ENCODE measurements around a stretch of chr2.

DNA sequence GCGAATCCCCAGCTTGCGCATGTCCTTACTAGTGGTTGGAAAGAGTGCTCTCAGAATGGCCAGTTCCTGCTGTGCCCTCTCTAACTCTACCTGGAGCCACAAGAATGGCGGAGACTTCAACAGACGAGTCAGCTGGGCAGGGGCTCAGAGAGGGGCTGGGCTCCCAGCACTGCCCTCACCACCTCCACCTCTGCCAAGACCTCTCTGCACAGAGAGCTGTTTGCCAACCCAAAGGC lies 13.2 kb downstream of the ACKR3 start:
- PRO-cap: no peak

DNA sequence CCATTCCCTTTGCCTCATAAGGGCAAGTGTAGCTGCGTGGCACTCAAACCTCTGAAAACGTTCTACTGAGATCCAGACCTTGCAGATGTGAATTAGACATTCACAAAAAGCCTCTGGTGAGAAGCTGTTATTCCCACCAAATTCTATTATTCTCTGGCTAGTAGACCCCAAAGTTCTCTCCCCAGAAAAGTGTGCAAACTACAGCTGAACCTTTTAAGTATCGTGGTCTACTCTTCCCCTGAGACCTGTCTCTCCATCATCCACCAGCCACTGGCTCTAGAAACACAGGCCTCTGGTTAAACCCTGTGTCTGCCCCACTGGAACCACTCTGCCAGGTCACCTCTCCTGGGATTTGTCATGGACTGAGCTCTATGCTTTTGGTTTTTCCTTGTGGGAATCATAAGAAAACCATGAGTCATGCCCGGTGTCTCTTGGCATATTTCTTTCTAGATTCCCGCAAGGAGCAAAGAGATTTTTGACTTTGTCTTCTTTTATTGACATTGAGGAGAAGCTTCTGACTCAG lies 206.9 kb downstream of the ACKR3 start:
- PRO-cap: no peak

GRCh38 chr2:236952572-236952925 lies 133.1 kb upstream of the COPS8 start:
- PRO-cap: no peak

DNA sequence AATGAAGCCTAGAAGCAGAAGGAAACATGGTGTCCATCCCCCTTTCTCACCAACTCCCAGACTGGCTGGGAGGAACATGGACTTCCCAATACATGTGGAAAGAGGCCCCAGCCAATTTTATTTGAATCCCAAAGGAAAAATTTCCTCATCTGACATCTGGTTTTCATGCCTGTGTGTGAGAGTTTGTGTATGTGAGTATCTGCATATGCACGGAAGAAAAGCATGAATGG lies 84.3 kb downstream of the COPS8 start:
- PRO-cap: no peak

DNA sequence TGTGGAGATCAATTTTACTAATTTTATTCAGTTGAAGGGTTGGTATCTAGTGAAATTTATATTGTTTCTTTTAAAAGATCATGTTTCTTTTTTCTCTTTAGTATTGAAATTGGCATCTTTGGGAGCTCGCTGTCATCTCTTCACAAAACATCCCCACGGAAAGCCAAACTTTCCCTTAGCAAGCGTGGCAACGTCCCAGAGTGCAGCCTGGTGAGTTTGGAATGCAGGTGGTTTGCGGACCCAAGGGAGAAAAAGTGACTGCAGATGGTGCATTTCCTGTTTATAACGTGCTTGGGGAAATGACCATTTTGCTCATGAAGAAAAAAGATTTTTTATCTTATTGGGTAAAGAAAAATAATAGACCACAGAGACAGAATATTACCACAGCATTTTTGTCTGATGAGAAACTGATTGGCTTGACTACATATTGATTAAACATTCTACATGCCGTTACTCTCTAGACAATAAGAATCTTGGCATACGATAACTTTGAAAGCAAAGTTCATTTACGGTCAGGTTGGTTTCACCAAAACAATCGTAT lies 136.4 kb downstream of the COPS8 start:
- PRO-cap: no peak

- PRO-cap: no peak
Observed at GRCh38 chr2:237267851-237268598, 145.9 kb downstream of the COL6A3 start.

DNA sequence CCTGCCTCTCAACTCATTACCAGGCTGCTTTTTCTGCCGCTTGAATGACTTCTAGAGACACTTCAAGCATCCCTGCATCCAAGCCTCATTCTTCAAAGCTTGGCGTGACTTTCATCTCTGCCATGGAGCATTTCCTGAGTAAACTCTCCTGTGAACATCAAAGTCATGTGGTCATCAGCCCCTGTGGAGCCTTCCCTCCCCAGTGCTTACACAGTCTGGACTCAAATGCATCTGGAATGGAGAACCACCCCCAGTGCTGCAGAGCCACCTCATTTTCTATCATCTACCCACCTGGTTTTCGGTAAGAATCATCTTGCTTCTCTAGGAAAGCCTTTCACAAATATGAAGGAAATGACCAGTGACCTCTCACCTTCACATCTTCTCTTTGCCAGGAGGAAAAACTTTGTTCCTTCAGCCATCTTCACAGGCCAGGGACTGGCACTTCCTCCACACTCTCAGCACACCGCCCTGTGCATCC lies 116.5 kb downstream of the COL6A3 start:
- PRO-cap: no peak

DNA sequence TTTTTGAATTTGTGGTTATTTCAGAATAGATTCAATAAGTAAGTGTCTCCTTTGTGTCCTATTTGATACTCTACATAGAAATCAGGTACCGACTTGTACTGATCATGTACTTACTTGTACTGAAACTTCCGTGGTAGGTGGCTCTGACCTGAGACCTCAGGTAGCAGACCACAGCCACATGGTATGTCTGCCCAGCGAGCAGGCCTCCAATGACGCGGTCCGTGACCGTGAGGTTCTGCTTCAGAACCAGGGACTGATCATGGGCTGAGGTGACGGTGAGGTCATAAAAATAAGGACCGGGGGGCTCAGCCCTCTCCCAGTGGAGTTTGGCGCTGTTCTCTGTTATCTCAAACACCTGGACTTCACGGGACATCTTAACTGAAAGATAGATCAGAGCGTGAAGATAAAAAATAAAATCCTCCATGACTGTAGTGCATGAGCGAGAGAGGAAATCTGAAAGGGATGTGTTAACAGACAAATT lies 79.4 kb downstream of the COL6A3 start:
- PRO-cap: no peak

- PRO-cap: no peak
Observed at GRCh38 chr2:237361526-237362036, 52.4 kb downstream of the COL6A3 start.

- PRO-cap: no peak
Observed at GRCh38 chr2:237383860-237384564, 30.0 kb downstream of the COL6A3 start.

- PRO-cap: no peak
Observed at GRCh38 chr2:237403392-237403721, 10.6 kb downstream of the COL6A3 start.

DNA sequence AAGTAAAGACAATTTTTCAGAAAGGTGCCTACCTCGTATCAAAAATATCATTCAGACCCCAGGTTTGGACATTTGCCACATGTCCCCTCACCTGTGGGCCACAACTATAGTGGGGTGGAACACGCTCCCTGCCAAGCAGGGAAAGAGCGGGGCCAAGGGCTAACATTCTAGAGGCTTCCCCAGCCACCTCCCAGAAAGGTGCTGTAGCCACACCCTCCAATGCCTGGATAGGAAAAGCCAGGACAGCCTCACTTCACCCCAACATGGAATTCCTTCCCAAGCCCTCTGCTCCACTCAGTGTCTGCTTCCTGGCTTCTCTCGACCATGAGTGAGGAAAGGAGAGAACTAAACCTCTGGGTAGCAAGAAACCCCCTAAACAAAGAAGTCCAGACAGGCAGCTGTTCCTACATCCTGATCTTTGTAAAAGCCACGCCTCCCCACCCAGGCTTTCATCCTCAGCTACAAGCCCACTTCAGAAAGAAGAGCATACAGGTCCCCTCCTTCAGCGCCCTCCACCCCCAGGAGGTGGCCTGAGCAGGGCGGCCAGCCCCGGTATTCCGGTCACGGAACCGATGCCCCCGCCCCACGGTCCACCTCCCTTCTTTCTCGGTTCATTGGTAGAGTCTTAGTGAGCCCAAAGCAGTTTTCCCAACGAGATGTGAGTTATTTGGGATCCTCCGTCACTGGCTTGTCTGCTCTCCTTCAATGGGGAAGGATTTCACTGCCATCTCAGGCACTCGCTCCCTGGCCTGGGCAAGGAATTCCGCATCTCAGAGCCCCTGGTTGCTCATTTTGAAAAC lies 2.0 kb downstream of the COL6A3 start:
- PRO-cap: unidirectional peak, plus-strand start at position 477 of the sequence; unidirectional peak, minus-strand start at position 516 of the sequence

DNA sequence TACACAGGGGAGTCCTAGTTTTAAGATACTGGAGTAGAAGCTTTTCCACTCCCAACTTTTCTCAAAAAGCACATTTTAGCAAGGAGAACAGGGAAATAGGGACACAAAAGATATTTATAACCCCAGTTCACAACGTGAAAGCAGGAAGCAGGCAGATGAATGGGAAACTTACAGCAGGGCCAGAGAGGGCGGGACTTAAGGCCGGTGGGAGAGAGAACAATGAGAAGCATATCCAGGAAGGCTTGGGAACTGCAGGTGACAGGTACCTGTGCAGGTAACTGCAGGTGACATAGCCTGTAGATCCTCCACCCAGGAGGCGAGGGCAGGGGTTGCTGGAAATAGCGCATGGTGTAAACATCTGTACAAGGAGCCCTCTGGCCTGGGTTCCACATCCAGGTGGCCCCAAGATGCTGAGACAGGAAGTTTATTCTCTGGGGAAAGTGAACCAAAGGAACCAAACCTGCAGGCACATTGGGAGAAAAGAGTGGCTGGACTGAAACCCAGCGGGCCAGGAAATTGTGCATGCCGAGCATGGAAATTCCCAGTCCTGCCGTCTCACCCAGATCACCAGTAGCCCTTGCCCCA lies 24.2 kb upstream of the COL6A3 start:
- PRO-cap: no peak

DNA sequence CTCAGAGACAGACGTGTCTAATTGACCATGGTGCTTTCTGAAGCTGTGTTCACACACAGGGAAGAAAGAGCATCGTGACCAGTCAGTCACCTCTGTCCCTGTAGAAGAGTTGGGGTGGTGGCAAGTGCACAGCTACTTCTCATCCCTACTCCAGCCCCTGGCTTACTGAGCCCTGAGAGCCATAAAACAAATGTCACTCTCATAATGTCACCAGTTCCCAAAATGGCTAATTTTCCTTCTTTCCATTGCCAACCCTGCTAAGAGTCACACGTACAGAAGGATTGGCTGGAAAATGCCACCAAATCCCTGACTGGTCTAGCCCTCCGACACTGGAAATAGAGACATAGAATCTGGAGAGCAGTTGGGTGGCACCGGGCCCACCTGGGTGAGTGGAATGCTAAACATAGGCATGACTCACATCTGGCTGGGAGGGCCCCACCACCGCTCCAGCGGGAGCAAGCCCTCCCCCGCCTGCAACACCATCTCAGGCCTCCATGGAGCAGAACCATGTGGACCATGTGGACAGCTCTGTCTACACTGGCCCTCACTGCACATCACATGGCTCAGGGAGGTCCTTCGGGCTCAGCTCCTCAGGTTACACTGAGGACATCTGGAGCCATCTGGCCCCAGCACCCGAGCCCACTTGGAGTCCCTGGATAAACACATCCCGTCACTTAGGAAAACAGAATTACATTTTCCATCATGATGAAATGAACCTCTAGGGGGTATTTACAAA lies 31.0 kb upstream of the MLPH start:
- PRO-cap: no peak

GRCh38 chr2:237473462-237473901 lies 13.6 kb upstream of the MLPH start:
- PRO-cap: no peak

GRCh38 chr2:237614293-237614545 lies 13.2 kb upstream of the LRRFIP1 start:
- PRO-cap: no peak

- PRO-cap: no peak
Observed at GRCh38 chr2:237616489-237617070, 10.8 kb upstream of the LRRFIP1 start.

GRCh38 chr2:237686792-237687293 lies 59.5 kb downstream of the LRRFIP1 start:
- PRO-cap: no peak

DNA sequence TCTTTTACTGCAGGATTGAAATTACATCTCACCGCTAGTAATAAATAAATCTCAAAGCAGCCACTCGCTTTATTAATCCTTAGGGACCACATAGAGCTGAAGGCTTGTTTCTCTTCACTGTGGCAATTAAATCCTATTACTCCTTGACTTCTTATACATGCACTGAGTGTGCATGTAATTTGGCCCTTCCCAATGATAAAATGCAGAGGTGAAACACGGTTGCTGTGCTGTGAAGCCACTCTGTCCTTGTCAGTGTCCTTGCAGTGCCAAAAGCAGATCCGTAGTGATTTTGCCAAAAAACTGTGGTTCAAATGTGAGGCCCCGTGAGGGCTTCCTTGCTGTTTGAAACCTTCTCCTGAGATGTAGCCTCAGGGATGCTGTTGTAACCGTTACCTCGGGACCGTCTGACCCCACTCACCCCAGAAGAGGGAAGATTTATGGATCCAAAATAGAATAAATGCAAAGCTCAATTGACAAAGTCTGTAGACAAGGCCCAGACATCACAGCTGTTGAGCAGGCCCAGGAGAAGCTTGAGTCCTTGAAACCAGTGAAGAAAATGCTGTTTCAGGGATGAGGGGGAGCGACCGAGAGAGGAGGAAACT lies 76.9 kb upstream of the RBM44 start:
- PRO-cap: no peak

DNA sequence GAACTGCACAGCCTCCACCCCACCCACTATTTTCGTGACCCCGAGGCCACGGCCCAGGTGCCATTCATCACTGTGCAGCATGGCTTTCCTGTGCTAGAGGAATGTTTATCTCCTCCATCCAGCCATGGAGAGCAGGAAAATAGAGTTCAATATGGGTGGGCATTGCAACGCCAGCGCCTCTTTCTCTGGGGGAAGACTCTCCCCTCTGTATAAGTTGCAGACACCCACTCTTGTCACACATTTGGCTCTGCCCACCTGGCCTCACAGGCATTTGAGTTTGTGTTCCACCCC lies 57.8 kb upstream of the RBM44 start:
- PRO-cap: no peak